Bile duct (tissue), 1 donor: ENCODE measurements around a stretch of chr6.

- PRO-cap: unidirectional peak, minus-strand start at chr6:170049762
These were observed 241.1 kb downstream of the DLL1 start for GRCh38 chr6:170049543-170050368.

- PRO-cap: no peak
These were observed 55.8 kb downstream of the DLL1 start for GRCh38 chr6:170235022-170235531.

DNA sequence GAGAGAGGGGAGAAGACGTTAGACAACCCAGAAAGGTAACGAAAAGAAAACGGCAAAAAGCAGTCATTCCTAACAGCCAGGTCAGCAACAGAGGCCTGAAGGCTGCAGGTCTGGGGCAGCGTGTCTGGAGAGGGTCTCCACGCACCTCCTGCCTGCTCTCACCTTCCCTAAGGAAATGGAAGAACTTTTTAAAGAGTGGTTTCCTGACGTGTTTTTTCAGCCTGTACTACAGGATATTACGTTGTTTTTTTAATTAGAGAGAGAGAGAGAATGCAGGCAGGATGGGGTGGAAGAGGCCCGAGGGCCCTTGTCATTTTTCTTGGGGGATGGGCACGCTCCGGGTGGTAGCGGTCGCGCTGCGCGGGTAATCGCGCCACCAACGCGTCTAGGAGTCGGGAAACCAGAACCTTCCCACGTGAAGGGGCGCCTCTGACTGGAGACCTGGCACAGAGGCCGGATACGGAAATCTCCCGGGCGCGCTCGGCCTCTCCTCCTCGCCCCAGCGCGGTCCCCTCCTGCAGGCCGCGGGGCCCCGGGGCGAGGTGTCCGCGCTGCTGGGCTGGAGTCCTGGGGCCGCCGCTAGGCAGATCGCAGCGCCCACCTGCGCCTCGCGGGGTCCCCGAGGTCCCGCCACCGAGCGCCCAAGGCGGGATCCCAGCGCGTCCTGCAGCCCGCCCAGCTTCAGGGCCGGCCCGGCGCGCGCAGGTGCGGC lies 1.9 kb downstream of the DLL1 start:
- PRO-cap: no peak

DNA sequence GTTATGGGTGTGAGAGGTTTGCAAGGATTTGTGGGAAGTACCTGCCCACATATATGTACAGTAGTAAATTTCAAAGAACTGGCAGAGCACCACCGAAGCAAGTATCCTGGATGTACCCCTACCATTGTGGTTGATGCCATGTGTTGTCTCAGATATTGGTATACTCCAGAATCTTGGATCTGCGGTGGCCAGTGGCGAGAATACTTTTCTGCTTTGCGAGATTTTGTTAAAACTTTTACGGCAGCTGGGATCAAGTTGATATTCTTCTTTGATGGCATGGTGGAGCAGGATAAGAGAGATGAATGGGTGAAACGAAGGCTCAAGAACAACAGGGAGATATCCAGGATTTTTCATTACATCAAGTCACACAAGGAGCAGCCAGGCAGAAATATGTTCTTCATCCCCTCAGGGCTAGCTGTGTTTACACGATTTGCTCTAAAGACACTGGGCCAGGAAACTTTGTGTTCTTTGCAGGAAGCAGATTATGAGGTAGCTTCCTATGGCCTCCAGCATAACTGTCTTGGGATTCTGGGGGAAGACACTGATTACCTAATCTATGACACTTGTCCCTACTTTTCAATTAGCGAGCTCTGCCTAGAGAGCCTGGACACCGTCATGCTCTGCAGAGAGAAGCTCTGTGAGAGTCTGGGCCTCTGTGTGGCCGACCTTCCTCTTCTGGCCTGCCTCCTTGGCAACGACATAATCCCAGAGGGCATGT lies 11.0 kb downstream of the FAM120B start:
- PRO-cap: no peak

DNA sequence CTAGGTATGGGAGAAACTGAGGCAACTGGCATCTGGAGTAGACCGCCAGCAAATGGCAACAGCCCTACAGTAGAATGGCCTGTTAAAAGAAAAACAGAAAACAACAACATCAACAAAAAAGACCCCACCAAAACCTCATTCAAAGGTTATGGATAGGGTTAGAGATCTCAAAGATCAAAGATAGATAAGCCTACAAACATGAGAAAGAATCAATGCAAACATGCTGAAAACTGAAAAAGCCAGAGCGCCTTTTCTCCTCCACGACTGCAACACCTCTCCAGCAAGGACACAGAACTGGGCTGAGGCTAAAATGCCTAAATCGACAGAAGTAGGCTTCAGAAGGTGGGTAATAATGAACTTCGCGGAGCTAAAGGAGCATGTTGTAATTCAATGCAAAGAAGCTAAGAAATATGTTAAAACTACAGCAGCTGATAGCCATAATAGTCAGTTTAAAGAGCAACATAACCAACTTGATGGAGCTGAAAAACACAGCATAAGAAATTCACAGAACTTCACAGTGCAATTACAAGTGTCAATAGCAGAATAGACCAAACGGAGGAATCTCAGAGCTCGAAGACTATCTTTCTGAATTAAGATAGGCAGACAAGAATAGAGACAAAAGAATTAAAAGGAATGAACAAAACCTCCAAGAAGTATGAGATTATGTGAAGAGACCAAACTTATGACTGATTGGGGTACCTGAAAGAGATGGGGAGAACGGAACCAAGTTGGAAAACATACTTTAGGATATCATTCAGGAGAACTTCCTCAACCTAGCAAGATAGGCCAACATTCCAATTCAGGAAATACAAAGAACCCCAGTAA lies 44.3 kb downstream of the FAM120B start:
- PRO-cap: no peak

DNA sequence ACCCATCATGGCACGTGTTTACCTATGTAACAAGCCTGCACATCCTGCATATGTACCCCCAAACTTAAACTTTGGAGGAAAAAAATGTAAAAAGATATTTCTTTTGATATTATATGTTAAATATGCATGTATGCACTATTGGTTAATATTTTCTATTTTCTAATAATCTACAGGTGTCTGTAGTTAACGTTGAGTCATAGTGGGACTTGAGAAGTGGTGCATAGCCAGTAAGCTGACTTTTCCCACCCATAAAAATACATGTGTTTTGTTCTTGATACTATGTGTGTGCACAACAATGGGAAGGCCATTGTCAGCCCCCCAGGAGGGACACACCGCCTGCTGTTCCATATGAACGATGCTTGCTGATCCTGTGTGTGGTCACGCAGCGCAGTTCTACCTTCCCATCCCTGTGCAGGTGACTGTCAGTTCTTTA lies 49.1 kb downstream of the FAM120B start:
- PRO-cap: no peak

GRCh38 chr6:170371414-170372003 lies 65.0 kb downstream of the FAM120B start:
- PRO-cap: no peak

DNA sequence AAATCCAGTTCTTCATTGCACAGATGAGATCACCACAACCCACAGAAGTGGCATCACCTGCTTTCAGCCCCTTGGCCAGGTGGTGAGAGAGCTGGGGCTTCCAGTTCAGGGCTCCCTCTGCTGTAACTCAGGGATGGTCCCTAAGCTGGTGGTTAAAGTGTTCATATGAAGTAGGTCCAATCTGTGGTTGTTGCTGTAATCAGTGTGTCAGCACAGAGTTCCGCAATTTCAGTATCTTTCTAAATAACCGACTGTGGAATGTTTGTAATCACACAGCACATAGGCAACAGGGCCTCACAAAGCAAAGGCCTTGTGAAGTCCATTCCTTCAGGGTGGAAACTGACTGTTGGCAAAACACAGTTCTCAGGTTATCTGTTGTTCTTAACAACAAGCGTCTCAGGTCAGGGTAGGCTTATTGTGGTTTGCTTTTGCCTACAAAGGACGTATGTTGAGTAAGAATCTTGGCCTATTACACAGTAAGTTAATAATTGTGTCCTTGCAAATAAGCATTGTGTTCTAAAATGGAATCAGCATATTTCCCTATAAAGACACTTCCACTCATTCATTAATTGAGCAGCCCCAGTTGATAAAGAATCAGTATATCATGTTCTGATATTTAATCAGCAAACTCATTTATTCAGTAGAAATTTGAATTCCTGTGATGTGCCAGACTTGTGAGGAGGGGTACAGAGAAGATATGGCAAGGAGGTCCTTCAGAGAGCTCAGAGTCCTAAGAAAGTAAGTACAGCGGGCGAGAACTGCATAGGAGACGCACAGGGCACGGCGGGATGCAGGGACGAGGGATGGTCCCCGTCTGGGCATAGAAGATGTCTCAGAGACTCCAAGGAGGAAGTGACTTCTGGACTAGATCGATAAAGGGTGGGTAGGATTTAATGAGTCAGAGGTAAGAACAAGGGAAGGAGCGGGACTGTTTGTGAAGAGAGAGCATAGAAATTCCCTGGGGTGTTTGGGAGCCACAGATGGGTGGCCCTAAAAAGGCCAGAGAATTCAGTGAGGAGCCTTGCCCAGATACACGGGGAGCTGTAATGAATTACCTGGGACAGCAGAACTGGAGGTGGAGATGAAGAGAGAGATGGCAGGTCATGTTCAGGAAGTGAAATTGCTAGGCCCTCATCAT lies 68.8 kb downstream of the FAM120B start:
- PRO-cap: no peak